Left cardiac atrium (tissue), 1 donor: ENCODE data around the genes CMC2, BCO1, CMIP and PLCG2.

GRCh38 chr16:80932752-80933398, 73.8 kb downstream of the CMC2 start:
- PRO-cap = no peak

DNA sequence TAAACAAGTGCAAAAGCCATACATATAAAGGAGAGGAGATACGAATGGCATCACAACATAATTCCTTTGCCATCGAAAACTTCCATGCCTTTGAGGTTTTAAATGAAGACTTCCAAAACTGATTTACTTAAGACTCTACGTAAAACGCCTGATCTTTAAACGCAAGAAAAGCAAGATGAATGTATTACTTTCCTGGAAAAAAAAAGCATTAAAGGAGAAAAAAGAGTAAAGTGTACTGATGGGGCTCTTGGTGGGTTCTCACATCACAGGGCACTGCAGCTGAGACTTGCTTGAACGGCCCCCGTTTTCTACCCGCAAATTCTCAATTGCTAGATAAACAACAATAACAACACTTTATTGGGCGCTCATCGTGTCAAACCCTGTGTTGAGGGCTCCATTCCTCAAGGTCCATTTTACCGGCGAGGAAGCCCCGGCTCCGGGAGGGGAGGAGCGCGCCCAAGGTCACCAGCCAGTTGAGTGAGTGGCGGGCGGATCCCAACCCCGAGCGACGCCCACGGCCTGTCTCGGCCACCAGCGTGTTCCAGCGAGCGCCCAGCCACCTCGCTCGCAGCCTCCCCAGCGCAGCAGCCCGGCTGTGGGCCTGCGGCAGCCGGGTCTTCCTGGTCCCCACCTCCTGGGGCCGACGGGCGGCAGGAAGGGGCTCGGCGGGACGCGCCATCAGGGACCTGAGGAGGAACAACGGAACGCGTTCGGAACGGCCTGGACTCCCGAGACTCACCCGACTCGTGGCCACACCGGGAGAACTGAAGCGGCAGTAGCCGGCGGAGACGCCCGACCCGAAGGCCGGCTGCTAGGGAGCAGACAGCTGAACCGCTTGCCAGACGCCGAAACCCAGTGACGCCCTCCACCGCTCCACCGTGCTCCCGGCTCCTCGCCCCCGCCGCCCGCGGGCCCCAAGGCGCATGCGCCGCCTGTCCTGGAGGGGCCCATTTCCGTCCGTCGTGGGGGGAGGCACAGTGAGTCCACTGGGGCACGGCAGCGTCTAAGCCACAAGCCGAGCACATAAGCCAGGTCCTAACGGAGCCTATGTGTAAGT, at the start of gene CMC2:
Gene CMC2 (minus strand): TSS at position 891 of the 1,057 bp plus-strand sequence.
- PRO-cap = bidirectional peak, plus-strand start at position 520 of the sequence, minus-strand start at position 415 of the sequence; bidirectional peak, plus-strand start at position 951 of the sequence, minus-strand start at position 891 of the sequence

GRCh38 chr16:81238314-81238890, at the start of gene BCO1:
Gene BCO1, plus strand, starts transcription at chr16:81238689.
- PRO-cap = no peak

DNA sequence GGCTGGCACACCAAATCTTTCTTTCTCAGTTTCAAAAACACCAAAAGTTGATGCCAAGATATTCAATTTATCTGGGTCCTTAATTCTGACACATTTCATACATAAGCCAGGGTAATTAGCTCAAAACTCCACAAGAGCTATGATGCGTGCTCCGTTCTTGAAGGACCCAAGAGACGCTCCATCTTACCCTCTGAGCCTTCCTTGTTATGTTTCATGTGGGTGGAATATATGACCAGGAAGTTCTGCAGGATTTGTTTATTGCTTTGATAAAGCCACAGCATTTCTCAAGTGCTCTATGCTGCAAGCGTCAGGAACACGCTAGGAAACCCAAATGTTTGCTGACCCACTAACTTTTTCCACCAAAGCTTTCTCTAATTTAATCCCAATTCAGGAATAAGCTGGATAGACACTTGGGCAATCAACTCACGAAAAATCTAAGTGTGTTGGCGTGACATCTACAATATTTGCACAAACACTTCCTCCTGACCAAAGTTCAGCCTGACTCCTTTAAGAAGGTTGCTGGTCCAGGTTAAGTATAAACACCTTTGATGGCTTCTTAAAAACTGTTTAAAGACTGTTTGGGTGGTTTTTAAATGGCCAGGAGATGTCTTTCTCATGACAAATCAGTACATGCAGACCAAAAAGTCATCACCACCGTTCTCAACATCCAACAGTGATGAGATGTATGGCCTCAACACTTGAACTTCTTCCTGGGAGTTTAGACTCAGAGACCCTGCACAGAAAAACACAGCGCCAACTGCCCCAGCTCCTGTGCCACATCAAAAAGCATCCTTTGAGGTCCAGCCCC, 20.4 kb upstream of the GAN start:
- PRO-cap = no peak

- PRO-cap = bidirectional peak, plus-strand start at chr16:81444808, minus-strand start at chr16:81444711
These were observed at the start of gene CMIP for GRCh38 chr16:81444067-81444899. Gene CMIP, plus strand, starts transcription at chr16:81444808.

DNA sequence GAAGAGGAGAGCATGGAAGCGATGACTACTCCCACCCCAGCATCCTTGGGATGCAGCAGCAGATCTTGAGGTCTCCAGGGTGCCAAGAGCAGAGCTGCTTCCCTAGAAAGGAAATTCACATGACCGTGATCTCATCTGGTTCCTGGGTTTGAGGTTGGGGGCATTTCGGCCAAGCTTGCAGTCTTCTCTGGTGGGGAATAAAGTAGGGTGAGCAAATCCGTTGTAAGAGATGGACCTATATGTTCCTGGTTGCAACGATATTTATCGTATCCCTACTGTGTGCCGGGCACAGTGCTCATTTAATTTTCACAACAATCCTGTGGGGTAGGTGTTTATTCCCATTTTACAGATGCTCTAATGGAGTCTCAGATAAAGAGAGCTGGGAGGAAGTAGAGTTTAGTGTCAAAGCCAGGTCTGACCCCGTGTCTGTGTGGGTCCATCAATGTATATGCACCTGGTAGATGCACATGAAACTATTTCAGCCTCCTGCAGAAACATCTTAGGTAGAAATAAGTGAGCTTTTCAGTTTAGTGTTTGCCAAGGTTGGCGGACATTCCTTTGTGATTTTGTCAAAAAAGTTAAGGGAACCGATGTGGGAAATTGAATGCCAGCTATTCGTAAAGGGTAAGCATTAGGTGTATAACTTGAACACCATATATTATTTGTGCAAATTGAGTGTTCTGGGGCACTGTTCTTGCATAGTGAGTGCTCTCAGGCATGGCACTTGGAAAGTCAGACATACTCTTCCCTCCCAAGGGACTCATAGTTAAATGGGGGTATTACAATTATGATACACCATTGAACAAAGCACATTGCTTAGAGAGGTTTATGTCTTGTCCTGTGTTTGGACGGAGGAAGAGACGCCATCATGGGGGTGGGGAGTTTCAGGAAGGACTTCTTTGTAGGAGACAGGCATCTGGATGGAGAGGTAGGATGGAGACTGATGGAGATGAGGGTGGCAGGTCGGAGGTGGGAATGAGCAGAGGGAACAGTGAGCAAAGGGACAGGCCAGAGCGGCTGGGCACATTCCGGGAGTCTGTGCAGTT, 9.7 kb downstream of the CMIP start:
- PRO-cap = no peak

DNA sequence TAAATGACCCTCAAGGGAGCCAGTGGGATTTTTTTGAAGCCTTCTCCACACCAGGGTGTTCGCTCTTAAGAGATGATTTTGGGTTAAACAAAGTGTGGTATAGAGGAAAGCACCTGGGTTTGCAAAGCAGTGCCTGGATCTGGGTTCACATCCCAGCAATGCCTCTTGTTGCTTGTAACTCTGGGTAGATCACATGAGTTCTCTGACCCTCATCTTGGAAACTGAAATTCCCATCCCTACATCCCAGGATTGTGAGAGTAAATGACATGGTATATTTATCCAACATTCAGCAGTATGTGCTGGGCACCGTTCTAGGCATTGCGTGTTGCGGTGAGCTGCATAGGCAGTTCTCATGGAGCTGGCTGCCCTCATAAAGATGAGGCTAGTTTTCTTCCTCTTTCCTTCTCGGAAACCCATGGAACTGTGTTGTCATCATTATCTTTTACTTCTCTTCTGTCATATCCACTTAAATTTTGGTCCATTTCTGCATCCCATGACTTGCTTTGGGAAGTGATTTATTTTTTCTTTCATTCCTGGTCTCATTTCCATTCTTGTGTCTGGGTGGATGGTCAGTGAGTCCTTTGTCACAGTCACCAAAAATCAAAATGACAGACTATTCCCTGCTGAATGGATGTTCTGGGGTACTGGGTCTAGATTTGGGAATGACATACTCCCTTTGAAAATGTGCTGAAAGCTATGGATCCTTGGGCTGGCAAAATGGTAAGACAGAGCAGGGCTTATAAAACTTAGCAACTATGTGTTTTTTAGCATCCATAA, 17.2 kb downstream of the CMIP start:
- PRO-cap = no peak

DNA sequence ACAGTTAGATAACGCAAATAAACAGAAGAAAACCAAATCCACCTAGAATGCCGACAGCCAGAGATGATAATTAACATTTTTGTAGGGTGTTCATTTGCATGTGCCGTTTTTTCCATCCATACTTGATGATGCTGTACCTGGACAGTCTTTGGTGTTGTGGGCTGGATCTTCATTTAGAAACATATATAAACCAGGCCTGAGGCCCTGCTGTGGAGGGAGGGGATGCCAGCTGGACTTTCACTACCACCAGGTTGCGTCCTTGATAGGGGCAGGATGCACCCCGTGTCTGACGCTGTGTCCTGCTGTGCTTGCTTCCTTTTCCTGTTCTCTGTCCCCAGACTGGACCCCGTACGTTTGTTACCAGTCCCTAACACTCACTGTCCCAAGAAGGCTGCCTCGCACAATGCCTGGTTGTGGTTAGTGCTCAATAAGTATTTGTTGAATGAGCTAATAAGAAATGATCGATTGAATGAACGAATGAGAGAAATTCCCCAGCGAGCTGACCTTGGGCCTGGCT, 20.6 kb downstream of the CMIP start:
- PRO-cap = no peak

DNA sequence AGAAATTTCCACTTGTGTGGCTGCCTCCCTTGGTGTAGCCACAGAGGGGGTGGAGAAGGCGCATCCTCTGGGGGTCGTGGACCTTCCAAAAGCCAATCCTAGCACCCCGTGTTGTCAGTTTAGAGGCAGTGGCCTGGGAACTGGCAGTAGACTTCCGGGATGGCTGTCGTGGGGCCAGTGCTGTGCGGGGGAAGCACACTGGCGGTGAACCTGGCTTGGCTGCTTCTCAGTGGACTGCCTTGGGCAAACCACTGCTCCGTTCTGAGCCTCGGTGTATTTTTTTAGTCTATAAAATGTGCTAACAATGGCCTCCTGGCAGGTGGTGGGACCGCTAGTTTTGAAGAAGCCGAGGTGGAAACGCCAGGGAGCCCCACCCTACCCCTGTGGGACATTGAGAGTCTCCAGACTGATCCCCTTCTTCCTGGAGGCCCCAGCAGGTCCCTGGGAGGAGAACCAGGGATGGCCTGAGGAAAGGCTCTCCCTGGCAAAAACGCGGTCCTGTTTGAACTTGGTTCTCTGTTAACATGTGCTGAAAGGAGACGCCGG, 125.7 kb downstream of the CMIP start:
- PRO-cap = no peak

GRCh38 chr16:81592271-81592688, 147.7 kb downstream of the CMIP start:
- PRO-cap = no peak

- PRO-cap = no peak
These were observed 160.4 kb downstream of the CMIP start for GRCh38 chr16:81604851-81605537.

- PRO-cap = no peak
These were observed 160.5 kb upstream of the PLCG2 start for GRCh38 chr16:81618399-81619128.

DNA sequence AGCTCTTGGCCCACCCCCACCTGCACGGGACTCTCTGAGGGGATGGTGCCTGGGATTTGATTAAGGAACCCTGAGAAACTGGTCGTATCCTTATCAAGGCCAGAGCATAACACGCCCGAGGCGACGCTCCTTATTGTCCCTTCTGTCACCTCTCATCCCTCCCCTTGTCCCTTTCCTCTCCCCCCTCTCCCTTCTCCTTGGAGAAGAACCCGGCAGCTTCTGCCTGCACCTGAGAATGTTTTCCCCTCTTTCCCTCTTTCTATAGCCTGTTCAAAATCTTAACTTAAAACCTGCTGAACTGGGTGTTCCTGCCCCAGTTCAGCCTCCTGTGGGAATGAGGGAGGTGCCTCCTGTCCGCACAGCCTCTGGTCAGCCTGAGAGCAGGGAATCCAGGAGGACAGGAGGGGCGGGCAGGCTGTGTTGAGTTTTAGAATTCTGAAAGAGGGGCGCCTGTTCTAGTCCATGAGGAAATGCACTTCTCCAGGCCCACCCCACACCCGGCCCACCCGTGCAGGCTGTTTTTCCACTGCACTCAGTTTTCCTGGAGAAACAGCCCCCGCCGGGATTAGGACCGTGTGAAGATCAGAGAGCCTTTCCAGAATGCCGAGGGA, 140.6 kb upstream of the PLCG2 start:
- PRO-cap = no peak

DNA sequence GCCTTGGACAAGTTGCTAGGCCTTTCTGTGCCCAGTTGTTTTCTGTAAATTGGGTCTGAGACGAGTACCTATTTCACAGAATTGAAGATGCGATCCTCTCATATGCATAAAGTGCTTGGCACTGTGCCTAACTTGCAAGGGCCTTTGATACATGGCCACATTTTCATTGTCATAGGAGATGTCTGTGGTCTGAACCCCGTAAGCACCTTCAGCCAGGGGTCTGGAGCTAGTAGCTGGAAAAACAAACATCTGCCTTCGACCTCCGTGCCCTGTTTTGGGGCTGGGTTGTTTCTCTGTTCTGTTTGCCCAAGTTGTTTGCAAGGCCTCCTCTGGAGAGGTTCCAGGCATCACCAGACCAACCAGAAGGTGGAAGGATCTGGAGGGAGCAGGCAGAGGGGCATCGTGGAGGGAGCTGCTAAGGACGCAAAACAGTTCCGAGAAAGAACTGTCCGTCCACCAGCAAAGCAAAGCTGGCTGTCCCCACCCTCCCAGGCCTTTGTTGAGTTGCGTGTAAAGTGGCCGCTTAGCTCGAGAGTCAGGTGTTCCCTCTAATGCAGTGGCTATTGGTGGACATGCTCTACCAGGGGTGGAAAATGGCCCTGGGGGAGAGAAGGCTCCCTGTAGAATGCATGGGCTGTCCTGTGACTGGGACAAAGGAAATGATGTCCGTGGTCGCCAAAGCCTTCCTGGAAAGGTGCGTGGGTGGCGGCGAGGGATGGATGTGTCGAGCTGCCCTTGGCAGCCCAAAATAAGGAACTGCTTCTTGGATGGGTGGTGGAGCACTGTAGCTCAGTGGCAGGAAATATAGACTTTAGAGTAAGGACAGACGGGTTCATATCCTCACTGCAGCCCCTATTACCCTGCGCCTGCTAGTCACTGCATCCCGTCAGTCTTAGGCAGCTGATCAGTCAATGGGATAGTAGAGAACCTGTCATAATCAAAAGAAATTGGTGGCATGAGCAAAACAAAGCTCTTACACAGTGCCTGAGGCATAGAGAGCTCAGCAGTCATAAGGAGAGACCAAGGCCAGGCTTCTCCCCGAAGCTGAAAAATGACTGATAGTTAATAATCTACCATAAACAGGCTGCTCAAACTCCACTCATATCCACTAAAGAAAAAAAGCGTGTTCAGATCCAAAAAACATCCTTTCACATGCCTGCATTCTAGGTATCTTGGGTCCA, 123.8 kb upstream of the PLCG2 start:
- PRO-cap = no peak

DNA sequence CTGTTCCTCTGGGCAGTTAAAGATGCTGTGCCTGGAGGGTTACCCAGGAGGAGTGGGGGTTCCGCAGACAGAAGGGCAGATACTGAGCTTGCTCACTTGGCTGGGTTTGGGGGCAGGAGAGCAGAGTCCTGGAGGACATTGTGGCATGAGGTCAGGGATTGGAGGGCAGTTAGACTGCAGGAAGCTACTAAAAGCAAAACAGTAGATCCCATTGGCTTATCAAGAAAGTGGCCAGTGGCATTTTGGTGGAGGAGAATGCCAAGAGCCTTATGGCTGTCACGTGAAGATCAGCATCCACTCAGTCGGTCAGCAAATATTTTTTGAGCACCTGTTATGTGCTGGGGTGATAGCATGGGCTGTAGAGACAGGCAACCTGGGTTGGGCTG, 101.4 kb upstream of the PLCG2 start:
- PRO-cap = no peak

DNA sequence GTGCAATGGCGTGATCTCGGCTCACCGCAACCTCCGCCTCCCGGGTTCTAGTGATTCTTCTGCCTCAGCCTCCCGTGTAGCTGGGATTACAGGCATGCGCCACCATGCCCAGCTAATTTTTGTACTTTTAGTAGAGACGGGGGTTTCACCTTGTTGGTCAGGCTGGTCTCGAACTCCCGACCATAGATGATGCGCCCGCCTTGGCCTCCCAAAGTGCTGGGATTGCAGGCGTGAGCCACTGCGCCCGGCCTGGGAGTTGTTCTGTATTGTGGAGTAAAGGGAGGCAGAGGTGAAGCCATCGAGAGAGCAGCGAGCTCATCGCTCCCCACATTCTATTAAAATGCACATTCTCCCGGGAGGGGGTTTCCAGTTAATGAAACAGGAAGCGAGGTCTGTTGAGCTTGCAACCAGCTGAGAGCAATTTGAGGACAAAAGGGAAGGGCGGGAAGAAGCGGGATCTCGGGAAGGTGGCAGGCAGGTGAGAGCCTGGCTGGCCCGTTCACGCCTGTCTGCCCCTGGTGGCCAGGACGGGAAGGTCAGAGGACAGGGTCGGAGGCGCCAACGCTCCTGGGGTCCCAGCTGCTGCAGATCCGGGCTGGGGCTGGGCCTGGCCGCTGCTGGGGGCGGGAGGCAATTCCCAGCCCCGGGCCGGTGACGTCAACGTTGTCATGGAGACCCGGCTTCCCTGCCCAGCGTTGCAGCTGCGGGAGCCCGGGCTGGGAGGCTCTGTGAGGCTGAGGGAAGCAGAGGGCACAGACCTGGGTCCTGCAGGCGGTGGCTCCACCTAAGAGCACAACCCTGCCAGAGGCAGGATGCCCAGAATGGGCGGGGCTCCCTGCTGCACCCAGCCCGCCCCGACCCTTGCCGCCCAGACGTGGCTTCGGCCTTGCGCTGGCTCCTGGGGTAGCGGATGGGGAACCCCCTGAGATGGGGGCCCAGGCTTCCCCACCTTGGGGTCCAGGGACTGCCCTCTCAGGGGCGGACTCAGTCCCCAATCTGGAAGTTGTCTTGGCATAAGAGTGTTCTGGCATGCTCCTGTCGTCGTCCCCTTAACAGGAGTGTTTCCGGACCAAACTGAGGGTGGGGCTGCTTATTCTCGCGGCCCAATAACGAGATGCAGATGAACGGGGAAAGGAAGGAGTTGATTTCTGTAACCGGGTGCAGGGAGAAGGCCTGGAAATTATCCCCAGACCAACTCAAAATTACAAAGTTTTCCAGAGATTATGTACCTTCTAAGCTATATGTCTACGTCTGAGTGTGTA, 48.7 kb upstream of the PLCG2 start:
- PRO-cap = bidirectional peak, plus-strand start at position 729 of the sequence, minus-strand start at position 597 of the sequence

DNA sequence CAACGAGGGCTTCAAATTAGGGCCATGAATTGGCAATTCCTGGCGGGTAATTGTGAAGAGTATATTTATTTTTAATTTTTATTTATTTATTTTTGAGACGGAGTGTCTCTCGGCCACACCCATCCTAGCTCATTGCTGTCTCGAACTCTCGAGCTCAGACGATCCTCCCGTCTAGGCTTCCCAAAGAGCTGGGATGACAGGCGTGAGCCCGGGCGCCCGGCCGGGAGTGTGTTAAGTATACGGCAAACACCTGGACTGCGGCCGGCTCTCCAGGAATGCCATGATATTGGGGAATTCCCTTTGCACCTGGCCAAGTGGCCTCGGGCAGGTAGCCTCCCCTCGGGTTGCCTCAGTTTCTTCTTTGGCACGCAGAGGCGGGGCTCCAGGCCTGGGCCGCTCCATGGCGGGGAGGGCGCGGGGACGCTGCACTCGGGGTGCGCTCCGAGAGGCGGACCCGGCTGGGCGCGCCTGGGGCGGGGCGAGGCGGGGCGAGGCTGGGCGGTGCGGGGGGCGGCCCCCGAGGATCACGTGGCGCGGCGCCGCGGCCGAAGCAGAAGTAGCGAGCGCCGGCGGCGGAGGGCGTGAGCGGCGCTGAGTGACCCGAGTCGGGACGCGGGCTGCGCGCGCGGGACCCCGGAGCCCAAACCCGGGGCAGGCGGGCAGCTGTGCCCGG, at the start of gene PLCG2:
Gene PLCG2 (plus strand): TSS at position 553 of the 673 bp plus-strand sequence.
- PRO-cap = bidirectional peak, plus-strand start at position 582 of the sequence, minus-strand start at position 427 of the sequence

DNA sequence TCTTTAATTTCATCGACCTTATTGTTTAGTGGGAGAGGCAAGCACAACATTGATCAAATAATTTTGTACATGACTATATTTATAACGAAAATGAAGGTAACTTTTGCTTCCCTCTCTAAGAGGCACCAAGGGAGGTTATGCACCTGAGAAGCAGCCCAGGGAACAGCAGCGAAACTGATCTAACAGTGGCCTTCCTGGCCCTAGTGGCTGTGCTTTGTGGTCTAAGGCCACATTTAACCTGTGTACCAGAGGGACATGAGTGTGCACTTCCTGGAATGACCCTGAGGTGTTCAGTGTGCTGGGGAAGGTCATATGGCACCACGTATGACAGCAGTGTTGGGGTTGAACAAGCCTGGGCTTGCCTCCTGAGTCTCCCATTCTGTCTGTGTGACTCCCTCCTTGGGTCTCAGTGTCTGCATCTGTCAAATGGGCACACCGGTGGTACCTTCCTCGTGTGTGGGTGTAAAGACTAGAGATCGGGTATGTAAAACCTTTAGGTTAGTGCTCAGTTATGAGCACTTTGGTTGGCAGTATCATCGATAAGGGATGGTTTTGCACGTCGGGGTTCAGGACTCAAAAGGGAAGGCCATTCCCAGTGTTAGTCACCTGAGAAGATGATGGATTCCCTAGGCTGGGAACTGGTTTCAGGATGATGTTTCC, 31.8 kb downstream of the PLCG2 start:
- PRO-cap = no peak

GRCh38 chr16:81821356-81822348, 42.6 kb downstream of the PLCG2 start:
- PRO-cap = no peak

GRCh38 chr16:81889699-81890721, 110.9 kb downstream of the PLCG2 start:
- PRO-cap = no peak